Monocyte (primary cell): ENCODE data around the genes PDE3A and SLCO1B3.

DNA sequence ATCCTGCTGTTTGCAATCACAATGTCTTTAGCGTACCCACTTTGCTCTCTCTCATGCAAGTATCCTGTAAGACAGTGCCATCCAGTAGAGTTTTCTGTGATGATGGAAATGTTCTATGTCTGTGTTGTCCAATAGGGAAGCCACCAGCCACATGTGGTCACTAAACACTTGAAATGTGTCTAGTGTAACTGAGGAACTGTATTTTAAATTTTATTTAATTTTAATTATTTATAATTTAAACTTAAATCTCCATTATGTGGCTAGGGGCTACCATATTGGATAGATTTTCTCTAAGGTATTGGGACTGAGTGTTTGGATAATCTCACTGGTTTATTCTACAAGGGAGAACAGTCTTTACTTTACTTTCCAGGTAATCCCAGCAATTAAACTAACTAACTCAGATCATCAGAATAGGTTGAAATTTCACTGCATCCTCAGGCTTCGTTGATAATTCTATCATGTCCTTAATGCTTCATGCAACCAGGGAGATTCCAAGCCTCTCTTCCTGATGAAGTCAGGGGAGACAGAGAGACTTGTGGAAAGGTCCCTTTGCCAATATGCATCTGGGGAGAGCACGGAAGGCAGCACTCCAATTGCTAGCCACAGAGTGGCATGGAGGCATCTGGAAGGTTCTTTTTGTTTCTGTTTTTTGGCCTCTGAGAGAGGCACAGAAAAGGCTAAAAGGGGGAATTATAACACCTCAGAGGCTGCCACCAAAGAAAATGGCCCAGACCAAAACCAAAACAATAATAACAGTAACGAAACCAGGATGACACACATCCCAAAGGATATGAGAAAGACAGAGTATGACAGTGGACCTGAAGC, 152.3 kb downstream of the AEBP2 start:
- PRO-cap, 2 experiments, result no peak in any of the 2 experiments

GRCh38 chr12:20040747-20041312, 327.5 kb upstream of the PDE3A start:
- PRO-cap, 2 experiments, result no peak in any of the 2 experiments

DNA sequence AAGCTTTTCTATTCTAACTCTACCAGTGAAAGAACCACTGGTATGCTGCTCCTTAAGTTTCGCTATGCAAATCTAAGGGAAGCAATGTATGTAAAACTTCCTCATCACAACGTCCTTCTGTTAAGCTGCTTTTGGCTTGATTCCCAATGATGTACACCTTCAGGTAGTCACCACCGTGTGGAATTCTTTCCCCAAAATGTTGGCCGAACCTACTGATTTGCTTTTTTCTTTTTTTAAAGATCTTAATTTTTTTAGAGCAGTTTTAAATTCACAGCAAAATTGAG, 84.4 kb upstream of the PDE3A start:
- PRO-cap, 2 experiments, result no peak in any of the 2 experiments

DNA sequence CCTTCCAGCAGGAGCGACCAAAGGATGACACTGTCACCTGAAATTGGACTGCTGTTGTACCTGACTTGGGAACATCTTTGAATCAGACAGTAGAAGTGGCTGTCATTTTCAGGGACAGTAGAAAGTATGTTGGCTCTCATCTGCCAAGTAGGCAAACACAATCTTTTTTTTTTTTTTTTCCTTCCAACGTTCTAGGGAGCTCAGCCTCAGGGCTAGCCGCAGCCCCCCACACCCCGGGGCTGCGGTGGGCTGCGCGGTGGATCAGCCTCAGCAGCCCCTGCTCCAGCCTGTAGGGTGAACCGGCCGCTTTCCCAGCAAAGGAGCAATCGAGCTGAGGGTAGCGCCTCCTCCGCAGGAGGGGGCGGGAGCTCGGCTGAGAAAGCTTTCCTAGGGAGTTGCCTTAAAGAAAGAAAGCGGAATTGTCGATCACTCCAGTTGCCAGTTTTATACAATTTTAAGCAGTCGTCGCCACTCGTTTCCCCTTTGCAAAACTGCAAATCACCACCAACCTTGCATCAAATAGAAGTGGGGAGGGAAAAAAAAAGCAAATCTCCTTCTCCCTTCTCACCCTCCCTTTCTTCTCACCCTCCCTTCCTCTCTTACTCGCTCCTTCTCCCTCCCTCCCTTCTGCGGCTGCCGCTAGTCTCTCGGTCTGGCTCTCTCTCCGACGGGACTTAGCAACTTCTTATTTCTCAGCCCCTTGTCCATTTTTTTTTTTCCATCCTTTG, at the start of gene PDE3A:
PDE3A (plus strand) TSS at position 639 of the 728 bp plus-strand sequence.
- PRO-cap, 2 experiments, result no peak in any of the 2 experiments

GRCh38 chr12:20810321-20810932, at the start of gene SLCO1B3:
Gene SLCO1B3, plus strand, starts transcription at chr12:20810705.
- PRO-cap, 2 experiments, result no peak in any of the 2 experiments

GRCh38 chr12:21214203-21215175, 83.5 kb downstream of the SLCO1B1 start:
- PRO-cap, 2 experiments, result no peak in any of the 2 experiments

DNA sequence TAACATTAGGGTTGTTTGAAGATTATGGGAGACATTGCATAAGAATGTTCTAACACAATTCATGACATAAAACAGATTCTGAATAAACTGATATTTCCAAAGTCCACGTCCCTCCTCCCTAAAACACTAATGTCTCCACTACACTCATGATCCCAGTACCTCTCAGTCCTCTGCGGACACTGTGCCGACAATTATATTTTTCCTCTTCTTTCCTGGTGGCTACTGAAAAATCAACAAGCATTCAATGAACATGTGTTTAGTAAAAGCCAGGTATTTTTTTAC, 18.7 kb upstream of the IAPP start:
- PRO-cap, 2 experiments, result no peak in any of the 2 experiments

DNA sequence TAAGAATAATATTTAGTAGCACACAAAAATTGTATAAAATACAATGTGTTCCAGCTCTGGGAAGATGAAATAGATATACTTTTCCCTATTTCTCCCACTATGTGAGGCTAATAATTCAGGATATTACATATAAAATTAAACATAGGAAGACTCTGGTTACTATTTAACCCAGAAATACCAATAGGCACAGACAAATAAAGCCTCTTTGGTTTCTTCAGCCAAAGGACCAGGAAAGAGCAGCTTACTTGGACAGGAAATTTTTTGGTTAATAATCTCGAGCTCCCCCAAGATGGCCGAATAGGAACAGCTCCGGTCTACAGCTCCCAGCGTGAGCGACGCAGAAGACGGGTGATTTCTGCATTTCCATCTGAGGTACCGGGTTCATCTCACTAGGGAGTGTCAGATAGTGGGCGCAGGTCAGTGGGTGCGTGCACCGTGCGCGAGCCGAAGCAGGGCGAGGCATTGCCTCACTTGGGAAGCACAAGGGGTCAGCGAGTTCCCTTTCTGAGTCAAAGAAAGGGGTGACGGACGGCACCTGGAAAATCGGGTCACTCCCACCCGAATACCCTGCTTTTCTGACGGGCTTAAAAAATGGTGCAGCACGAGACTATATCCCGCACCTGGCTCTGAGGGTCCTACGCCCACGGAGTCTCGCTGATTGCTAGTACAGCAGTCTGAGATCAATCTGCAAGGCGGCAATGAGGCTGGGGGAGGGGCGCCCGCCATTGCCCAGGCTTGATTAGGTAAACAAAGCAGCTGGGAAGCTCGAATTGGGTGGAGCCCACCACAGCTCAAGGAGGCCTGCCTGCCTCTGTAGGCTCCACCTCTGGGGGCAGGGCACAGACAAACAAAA, 18.3 kb upstream of the PYROXD1 start:
- PRO-cap, 2 experiments, result no peak in any of the 2 experiments

DNA sequence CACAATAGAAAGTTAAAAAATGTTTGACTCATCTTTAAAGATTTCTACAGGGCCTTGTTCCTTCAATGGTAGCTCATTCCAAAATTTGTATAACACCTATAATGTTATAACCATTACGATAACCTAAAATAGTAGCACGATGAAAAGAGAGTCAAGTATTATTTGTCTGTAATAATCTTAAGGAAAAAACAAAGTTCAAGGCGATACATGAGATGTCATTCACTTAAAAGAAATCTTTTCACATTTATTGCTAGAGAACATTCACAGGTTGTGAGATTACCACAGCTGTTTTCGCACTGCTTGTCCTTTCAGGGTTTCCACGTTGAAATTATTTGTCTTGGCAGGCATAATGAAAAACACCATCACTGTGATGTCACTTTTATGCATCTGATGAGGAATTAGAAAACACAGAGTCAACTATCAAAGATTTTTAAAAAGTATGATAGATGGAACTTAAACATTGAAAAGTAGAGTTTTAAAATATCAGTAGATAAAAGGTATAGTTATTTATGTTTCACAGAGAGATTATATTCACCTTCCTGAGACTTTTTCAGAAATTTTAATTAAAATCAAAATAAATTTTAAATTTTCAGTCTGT, 34.1 kb downstream of the SPX start:
- PRO-cap, 2 experiments, result no peak in any of the 2 experiments

GRCh38 chr12:21615405-21615621, 10.7 kb upstream of the GYS2 start:
- PRO-cap, 2 experiments, result no peak in any of the 2 experiments

GRCh38 chr12:21662217-21662798, 4.7 kb upstream of the LDHB start:
- PRO-cap, 2 experiments, result no peak in any of the 2 experiments

- PRO-cap, 2 experiments, result no peak in any of the 2 experiments
These were observed 20.0 kb upstream of the LDHB start for GRCh38 chr12:21677651-21678013.

DNA sequence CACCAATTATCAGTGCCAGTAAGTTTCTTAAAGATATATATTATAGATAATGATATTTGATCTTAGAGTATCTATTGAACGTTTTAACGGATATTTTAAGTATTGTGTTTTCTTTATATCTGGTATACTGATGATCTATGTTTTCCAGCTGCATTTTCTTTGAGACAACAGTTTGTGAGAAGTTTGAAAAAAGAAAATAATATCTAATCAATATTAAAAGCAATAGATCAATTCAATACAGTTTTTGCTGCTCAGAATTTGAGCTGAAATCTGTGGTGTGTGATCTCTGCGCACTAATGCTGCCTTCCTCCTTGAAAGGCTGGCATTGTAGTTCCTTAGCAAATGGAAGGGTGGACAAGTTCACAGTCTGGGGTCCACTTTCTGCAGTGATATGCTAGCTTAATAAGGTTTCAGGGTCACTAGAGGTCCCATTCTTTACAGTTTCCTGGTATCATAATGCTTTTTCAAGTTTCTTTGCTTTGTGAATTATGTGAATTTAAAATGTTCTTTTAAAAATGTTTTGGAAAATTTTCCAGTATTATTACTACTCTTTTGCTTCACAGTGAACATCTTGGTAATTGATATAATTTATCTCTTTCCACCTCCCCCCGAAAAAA, 2.6 kb downstream of the KCNJ8 start:
- PRO-cap, 2 experiments, result no peak in any of the 2 experiments

- PRO-cap, 2 experiments, result no peak in any of the 2 experiments
These were observed 6.3 kb upstream of the KCNJ8 start for GRCh38 chr12:21780773-21781282.

DNA sequence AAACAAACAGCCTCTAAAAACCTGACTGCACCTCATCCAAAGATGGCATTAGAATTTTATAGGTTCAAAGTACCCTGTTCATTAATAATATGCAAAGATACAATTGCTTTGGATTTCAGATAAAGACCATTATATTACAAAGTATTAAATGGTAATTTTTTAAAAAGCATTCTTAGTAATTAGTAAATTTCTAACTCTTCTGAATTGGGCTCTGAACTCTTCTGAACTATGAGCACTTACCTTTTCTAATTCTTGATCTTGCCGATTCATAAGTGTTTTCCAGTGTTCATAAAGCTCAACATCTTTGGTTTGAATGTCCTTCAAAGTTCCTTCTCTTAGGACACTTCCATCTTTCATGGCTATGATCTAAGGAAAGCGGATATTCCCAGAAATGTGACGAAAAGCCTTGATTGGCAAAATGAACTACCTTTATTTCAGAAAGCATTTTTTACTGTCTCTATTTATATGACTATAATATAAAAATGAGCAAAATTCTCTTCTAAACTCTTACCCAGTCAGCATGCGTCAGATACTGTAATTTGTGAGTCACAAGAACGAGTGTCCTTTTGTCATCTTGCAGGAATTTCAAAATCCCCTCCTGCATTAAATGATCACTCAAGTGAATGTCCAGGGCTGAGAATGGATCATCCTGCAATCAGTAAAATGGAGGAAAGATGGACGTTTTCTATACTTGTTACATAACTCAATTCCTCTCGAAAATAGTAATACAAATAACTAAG, 77.5 kb upstream of the KCNJ8 start:
- PRO-cap, 2 experiments, result no peak in any of the 2 experiments

DNA sequence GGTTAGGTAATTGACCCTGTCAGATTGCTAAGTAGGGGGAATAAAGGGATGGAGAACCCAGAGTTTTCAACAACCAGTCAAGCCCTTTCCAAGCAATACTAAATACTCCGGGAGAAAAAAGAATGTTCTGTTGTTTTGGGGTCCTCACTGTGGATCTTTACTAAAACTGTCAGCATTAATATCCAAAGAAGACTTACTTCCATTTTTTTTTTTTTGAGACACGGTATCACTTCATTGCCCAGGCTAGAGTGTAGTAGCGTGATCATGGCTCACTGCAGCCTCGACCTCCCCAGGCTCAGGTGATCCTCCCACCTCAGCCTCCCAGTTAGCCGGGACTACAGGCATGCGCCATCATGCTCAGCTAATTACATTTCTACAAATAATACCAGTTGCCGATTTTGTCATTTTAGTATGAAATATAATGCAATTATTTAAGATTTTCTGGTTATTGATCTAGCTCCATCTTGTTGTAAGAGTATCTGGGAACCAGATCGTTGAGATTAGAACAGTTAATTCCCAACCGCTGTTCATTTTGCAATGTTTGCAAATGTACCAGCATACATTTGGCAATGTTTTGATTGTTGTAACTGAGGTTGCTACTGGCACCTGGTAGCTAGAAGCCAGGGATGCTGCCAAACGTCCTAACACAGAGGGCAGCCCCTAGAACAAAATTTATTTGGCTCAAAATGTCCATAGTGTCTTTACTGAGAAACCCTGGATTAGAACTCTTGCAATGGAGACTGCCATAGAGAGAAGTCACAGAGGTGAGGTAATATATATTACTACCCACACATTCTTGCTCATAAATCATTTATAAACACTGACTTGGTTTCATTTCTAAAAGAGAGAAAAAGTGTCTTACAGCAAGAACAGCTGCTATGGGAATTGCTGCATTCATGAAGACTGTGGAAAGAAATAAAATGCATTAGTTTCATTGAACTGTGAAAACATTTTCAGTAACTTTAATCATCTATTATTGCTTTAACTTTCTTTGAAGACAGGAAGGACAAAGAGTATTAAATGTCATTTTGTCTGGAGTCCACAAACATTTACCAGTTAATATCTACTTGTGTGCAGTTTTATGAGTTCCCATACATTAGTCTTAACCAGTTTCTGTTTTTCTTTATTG, 46.4 kb downstream of the ABCC9 start:
- PRO-cap, 2 experiments, result no peak in any of the 2 experiments

- PRO-cap, 2 experiments, result no peak in any of the 2 experiments
These were observed 55.8 kb downstream of the CMAS start for GRCh38 chr12:22101772-22102313.

DNA sequence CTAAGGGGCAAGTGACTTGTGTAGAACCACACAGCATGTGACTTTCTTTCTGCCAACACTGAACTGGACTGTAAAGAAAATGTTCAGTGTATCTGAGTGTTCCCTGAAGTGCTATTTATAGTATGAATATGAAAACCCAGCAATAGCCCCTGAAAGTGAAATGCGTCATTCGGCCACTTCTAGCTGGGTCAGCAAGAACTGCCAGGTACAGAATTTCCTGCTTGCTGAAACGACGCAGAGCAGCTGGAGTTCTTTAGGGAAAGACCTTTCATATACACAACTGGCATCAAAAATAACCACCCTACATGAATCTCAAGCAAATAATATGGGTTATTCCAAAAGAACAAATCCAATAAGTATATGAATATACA, 78.3 kb downstream of the ST8SIA1 start:
- PRO-cap, 2 experiments, result no peak in any of the 2 experiments

DNA sequence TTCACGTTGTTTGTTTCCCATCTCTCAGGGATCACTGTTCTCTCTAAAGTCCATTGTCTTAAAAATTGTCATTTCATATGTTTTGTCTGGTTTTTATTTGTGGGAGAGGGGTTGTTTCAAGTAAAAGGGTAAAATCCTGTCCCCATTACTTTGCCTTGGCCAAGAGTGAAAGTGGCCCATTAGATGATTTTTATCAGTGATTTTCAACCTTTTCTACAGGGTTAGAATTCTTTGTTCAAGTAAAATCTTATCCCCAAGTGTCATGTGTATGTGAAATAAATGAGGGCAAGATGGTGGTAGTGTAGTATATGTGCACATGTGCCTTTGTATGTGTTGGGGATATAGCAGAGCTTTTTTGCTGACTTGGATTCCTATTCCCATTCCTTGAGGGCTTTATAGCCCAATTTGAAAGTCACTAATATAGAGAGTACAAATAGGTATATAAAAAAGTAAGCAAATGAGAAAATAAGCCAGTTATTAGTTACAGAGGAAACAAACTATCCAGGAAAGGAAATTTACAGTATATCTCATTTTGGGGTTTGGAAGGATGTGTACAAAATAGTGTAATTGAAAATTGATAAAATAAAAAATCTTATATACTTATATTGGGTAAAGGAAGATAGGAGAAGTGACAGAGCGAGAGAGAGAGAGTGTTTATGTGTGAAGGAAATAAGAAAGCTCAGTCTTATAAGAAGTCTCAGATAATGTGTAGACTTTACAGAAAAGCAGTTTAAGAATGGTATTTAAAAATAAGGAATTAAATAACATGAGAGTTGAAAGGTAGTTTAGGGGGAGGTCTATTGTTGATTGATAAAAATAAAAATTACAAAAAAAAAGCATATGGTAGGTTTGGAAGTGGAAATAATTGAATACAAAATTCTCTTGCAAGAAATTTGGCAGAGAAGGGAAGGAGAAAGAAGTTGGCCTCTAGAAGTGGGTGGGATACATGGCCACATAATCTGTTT, 12.5 kb downstream of the ETNK1 start:
- PRO-cap, 2 experiments, result no peak in any of the 2 experiments

GRCh38 chr12:24361830-24362399, 412.4 kb upstream of the SOX5 start:
- PRO-cap, 2 experiments, result no peak in any of the 2 experiments